Foreskin keratinocyte (primary cell): ENCODE measurements around a stretch of chr22.

DNA sequence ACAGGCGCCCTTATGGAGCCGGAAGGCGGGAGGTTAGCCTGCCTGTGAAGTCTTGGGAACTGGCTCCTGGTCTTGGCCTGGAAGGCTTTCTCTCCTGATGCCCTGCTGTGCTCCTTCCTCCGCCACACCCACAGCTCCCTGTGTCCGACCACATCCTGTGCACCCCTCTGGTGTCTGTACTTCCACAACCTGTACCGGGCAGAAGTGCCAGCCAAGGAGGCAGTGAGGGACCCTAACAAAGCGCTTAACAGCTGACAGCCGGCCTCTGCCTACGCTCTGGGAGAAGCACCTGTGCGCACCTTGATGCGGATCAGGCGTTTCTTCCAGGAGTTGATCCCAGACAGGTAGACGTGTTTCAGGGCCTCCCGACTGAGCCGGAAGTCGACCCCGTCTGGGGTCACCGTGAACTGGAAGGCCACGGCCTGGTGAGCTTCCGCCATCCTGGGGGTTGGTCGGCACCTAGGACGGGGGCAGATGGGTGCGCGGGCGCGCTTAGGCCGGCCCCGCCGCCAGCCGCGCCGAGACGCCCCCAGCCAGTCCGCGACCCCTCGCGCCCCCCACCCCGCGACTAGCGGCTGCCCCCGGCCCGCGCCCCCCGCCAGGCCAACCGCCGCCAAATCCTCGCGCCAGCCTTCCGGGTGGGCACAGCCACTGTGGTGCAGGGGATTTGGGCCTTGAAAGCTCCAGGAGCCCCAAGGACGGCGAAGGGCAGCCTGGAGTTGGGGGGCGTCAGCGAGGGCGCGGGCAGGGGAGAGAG is 573 bp downstream of the CPT1B start:
- RAMPAGE, total RNA = no peak

- RAMPAGE, total RNA = no peak
These were observed 11.9 kb downstream of the MAPK8IP2 start for GRCh38 chr22:50612344-50613063.

GRCh38 chr22:50672173-50673202 is 44.5 kb upstream of the ARSA start:
- RAMPAGE, total RNA = no peak

GRCh38 chr22:50697203-50698044 is 40.6 kb upstream of the ACR start:
- RAMPAGE, total RNA = no peak

GRCh38 chr22:50705257-50706359 is 32.4 kb upstream of the ACR start:
- RAMPAGE, total RNA = no peak